Neural crest cell (in vitro differentiated cells): Measurements from ENCODE around the genes FAM43A and XXYLT1.

- PRO-cap: no peak
These were observed 1.2 kb downstream of the ATP13A3 start for GRCh38 chr3:194485763-194485862.

DNA sequence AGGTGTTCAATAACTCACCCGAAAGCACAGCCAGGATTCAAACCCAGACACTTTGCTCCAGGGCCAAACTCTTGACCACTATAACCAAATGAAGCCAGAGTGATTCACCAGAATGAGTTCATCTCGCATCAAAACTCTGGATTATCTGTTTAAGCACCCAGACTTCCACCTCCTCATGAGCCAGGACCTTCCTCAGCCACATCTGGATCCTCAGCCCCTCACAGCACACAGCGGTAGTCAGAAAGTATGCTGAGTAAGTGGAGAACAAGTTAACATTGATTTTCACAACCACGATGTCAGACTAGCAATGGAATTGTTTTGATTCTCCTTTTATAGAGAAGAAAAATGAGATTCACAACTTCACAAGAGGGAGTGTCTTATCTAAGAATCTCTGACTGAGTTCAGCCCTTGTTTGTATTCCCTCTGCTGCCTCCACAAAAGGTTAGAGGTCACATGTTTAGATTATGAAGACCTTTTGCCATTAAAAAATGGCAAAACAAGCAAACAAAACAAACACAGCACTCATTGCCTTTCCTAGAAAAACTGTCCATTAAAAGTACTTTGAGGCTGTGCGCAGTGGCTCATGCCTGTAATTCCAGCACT is 7.3 kb upstream of the ATP13A3 start:
- PRO-cap: no peak

DNA sequence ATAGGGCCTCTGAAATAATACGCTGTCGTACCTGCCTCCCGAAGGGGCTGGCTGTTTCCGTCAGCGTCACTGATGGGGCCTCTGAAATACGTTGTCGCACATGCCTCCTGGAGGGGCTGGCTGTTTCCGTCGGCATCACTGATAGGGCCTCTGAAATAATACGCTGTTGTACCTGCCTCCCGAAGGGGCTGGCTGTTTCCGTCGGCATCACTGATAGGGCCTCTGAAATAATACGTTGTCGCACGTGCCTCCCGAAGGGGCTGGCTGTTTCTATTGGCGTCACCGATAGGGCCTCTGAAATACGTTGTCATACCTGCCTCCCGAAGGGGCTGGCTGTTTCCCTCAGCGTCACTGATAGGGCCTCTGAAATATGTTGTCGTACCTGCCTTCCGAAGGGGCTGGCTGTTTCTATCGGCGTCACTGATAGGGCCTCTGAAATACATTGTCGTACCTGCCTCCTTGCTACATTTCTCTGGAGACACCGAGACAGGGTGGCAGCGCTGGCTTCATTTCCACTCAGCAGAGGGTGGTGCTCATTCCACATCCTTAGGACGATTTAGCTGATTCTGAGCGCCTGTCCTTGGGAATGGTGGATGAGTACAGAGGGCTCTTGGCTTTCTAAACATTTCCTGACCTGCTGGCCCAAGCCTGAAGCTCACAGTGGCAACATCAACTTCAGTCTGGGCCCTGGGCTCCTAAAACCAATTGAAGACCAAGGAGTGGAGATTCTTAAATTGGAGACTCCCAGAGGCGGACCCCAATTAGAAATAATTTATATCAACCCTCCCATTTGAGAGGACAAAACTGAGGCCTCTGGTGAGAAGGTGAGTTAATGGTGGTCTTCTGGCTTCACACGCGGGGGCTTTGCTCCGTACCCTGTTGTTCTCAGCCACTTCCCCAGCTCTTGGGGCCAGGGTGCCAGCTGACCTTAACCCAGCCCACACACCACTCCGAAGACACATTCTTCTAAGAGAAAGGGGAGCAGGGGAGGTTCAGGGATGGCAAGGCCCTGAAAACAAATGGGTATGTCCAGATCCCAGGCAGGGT is 2.1 kb downstream of the TMEM44 start:
- PRO-cap: no peak

GRCh38 chr3:194685603-194686522 is at the start of gene FAM43A:
TSS of gene FAM43A (plus strand) at chr3:194685883.
- PRO-cap: unidirectional peak, plus-strand start at chr3:194685883

DNA sequence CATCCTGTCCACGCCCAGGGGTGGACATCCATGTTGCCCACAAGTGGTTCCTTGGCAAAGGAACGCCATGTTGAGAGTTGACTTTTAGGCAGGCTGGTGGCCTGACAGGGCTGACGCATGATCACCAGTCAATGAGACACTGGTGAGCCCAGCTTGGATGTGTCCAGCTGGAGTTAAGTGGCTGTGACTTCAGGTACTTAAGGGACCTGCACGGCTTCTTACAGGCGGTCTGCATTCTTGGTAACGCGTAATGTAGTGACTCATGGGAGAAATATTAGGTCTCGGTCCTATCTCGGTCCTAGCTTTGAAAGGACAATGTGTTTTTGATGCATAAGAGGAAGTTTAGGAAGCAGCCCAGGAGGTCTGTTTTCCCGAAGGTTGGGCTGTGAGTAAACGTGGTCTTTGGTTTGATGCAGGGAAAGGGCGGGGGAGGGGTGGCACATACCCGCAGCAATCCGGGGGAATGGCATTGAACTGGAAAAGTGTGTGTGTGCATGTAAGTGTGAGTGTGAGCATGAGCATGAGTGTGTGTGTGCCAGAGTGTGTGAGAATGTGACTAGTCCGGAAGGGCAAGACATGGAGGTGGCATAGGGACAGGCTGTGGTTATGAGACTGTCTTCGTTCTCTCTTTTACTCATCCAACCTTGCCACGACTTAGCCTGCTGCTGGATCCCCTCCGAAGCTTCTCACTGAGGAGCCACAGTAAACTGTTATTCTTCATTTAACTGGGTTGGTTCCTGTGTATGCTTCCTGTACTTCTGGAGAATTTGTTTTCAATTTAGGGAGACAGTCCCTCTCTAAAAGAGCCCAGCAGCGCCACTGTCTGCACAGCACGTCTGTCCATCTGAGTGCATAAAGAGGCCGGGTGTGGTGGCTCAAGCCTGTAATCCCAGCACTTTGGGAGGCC is 55.4 kb downstream of the FAM43A start:
- PRO-cap: no peak

- PRO-cap: no peak
These were observed 265.7 kb downstream of the XXYLT1 start for GRCh38 chr3:195005295-195005619.

GRCh38 chr3:195087086-195087288 is 184.0 kb downstream of the XXYLT1 start:
- PRO-cap: no peak

DNA sequence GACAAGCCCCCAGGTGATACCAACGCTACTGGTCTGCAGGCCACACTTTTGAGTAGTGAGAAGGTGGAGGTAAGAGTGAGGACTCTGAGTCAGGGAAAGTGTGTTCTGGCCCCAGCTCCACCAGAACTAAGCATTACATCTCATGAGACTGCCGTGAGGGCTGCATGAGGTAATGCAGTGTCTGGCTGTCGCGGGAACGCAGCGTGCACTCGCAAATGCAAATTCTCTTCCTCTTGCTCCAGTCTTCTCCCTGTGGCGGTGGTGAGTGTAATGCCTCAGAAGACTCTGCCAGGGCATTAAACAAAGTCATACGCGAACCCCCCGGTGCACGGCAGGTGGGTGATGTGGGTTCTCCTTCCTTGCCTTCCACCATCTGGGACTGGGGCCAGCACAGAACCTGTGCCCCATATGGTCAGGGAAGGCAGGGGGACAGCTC is 175.9 kb downstream of the XXYLT1 start:
- PRO-cap: no peak

DNA sequence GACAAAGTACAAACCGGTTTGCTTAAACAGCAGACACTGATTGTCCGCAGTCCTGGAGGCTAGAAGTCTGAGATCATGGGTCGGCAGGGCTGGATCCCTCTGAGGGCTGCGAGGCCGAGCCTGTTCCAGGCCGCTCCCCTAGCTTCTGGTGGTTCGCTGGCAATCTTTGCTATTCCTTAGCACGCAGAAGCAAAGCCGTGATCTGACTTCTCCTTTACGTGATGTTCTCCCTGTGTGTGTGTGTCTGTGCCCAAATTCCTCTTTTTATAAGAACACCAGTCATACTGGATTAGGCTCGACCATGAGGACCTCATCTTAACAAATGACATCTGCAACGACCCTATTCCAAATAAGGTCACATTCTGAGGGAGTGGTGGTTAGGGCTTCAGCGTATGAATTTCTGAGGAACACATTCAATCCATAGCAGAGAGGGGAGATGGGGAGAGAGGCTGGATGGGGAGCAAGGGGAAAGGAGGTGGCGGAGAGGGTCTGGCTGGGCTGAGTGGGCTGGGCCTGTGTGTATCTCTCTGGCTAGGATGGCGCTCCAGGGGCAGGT is 159.9 kb downstream of the XXYLT1 start:
- PRO-cap: no peak

- PRO-cap: bidirectional peak, plus-strand start at chr3:195271348, minus-strand start at chr3:195271159; bidirectional peak, plus-strand start at chr3:195271788, minus-strand start at chr3:195271614
These were observed at the start of gene XXYLT1 for GRCh38 chr3:195271008-195272011. TSS of gene XXYLT1 (minus strand) at chr3:195271159.

- PRO-cap: no peak
These were observed 888 bp downstream of the PPP1R2 start for GRCh38 chr3:195542309-195542564.

DNA sequence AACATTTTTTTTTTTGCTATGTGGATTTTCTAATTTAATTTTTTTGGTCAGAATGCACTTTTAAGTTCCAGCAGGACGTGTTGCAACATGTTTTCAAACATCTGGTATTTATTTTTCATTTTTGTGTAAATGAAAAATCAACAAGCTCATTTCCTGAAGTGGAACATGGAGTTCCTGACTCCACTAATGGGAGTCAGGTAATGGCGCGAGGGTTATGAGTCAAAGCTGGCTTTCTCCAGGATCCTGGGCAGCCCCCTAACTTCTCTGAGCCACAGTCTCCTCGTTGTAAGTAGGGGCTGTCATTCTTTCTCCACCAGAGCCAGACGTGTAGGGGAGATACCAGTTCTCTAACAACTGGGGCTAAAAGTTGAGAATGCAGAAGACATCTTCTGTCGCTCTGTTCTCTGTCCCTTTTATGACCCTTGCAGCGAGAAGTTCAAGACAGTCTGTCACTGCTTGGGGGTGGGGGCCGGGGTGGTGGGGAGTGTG is 554 bp upstream of the APOD start:
- PRO-cap: no peak

- PRO-cap: no peak
These were observed 31.3 kb upstream of the APOD start for GRCh38 chr3:195615018-195615431.

DNA sequence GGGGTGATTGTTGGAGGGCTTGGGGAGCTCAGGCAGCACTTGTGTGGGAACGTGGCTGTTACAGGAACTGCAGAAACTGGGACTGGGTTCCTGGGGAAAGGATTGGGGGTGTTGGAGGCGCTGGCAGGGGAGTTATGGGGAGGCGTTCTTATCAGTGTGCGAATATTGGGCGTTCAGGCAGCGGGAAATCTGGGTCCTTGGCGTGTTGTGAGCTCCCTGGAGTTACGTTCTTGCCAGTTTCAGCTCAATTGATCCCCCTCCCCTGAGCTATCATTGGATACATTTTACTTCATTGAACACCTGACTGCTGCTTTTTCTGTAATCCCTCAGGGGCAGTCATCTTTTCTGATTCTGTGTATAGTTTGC is 52.9 kb upstream of the APOD start:
- PRO-cap: no peak

GRCh38 chr3:195644708-195645743 is 61.3 kb upstream of the APOD start:
- PRO-cap: no peak

DNA sequence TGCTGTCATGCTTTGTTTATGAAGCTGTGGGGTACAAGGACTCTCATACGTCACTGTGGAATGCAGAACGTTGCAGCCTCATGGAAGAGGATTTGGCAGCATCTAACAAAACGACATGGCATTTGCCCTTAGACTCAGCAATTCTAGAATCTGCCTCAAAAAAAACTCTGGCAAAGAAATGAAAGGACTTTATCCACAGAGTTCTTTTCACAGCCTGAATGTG is 31.9 kb upstream of the MUC20 start:
- PRO-cap: no peak

GRCh38 chr3:195802724-195803216 is 9.0 kb downstream of the MUC4 start:
- PRO-cap: no peak

GRCh38 chr3:195874034-195874407 is 34.3 kb downstream of the TNK2 start:
- PRO-cap: no peak

- PRO-cap: no peak
These were observed 30.4 kb downstream of the TNK2 start for GRCh38 chr3:195877646-195878651.

DNA sequence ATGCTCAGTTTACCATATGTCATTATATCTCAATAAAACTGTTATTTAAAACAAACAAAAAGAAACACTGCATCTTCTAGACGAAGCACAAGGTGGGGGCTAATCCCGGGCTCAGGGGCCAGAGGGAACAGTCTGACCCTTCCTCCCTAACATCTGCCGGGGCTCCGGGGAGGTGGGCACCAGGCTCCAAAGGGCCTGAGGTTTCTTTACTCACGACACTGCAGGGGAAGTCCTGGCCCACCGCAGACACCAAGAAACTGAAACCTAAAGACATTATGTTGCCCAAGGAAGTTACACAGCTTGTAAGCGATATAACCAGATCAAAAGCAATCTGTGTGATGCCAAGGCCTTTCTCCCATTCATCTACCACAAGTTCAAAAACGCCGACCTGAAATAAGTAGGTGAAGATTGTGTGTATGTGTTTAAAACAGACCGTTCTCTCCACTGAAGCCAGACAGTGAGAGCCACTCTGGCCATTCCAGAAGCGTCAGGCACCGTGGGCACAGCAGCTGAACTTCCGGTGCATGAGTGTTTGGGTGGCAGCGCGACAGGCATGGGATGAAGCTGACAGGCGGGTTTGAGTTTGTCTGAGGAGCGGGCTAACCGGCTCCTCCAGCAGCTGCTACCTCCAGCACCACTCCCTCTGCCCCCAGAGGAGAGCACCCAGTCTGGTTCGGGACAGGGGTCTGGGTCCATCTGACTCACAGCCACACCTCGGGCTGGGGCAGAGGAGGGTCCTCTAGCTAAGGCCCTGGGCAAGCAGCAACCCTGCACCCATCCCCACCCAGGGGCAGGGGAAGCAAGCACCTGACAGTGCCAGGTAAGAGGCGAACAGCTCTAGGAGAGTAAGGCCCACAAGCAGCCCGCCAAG is 1.4 kb downstream of the TNK2 start:
- PRO-cap: no peak